Measurements from ENCODE around the genes ELOVL7 and ZSWIM6.

DNA sequence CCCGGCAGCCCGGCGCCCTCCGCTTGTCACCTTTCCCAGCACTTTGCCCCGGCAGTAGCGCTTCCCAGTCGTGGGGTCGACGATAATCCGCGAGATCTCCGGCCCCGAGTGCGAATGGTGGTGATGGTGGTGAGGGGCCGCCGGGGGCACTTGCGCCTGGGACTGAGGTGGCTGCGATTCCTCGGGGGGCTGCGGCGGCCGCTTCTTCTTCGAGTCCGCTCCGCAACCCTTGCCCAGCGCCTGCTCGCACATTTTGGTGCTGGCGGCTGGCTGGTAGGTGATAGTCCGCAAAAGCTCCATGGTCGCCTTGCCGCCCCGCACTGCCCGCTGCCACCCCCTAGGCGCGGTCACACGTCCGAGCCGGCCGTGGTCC is 240 bp downstream of the PLK2 start:
- RRBS = 1% methylated on average over 14 of the region's 39 CpGs

GRCh38 chr5:59001170-59002110 is 418.6 kb downstream of the RAB3C start:
- RRBS = no CpG with 5 or more reads among the region's 6 CpGs

GRCh38 chr5:59042293-59042552 is 459.3 kb downstream of the RAB3C start:
- RRBS = no CpG with 5 or more reads among the region's 3 CpGs

- RRBS = no CpG with 5 or more reads among the region's 10 CpGs
Measured at GRCh38 chr5:59126357-59127006, 543.6 kb downstream of the RAB3C start.

DNA sequence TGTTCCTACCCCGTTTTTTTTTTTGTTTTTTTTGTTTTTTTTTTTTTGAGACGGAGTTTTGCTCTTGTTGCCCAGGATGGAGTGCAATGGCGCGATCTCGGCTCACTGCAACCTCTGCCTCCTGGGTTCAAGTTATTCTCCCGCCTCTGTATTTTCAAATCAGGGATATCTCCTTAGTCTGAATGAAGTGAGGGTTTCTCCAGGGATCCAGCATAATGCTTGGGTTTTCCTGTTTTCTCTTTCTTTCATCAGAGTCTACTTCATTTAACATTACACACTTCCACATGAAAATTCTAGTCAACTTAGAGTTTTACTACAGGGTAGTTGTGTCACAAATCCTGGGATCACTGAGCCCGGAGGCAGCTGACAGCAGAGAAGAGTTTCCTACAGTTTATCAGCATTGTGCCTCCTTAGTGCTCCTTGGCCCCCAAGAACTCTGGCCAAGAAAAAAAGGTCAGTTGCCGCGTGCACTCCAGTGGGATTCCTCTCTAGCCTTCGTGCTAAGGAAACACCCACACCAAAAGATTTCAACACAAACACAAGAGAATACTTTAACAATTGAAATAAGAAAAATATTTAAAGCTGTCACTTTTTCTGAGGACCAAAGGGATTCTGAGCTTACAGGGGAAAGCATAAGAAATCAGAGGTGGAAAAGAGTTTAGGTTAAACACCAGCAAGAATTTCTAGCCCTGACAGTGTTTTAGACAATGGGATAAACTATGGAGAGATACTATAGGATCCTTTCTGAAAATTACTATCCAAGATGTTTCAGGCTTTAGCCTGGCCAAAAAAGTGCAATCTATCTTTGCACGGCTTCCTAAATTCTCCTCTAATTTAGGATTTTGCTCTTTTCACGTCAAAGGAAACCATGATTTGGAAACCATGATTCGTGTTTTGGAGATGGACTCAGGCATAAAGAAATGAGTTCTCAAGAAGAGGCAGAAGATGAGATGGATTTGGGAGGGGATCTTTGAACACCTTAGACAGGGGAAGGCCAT is 606.6 kb downstream of the RAB3C start:
- RRBS = no CpG with 5 or more reads among the region's 13 CpGs

- RRBS = no CpG with 5 or more reads among the region's 4 CpGs
Measured at GRCh38 chr5:59250234-59250719, 643.2 kb downstream of the PDE4D start.

DNA sequence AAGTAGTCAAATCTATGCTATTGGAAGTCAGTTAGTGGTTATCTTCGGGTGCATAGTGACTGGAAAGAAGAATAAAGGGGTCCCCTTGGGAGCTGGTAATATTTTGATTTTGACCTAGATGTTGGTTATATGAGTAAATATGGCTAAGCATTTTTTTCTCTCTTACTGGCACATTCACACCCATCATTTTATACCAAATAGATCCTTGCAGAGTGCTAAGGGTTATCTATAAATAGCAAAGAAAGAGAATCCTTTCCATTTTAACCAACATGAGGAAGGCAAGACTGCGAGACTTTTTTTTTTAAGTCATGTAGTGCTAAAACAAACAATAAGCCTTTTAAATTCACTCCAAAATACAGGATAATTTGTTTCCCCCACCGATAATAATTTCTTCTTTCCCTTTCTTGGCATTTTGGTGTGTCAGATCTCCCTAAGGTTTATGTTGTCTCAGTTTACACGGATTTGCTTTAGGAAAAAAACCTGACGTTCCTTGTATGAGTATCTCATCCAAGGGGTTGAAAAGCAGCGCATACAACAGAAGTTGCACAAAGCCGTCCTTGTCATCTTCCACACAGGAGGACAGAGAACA is 547.3 kb downstream of the PDE4D start:
- RRBS = no CpG with 5 or more reads among the region's 7 CpGs

DNA sequence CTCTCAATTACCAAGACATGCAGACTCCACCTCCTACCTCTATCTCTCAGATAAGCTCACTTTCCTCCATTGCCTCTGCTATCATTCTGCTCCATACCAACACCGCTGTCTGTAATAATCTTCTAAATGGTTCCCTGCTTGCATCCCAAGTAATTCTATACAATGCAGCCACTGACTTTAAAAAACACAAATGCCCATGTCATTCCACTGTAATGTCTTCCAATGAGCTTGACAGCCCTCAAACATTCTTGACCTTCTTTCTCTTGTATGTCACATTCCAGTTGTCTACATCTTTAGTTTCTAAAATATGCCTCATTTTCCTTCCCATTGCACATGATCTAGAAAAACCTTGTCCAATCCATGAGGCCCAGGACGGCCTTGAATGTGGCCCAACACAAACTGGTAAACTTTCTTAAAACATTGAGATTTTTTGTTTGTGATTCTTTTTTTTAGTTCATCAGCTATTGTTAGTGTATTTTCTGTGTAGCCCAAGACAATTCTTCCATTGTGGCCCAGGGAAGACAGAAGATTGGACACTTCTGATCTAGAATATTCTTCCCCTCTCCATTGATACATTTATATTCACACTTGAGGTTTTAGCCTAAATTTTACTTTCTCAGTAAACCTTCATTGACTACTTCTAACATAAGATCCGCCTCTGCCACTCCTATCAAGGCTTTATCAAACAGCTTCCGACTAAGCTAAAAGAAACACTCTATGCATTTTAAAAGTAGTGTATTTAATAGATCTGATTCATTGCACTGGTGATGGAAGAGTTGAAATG is 441.7 kb downstream of the PDE4D start:
- RRBS = no CpG with 5 or more reads among the region's 4 CpGs

GRCh38 chr5:59465057-59465769 is 428.3 kb downstream of the PDE4D start:
- RRBS = no CpG with 5 or more reads among the region's 1 CpG

GRCh38 chr5:59578512-59579230 is 314.9 kb downstream of the PDE4D start:
- RRBS = no CpG with 5 or more reads among the region's 2 CpGs

DNA sequence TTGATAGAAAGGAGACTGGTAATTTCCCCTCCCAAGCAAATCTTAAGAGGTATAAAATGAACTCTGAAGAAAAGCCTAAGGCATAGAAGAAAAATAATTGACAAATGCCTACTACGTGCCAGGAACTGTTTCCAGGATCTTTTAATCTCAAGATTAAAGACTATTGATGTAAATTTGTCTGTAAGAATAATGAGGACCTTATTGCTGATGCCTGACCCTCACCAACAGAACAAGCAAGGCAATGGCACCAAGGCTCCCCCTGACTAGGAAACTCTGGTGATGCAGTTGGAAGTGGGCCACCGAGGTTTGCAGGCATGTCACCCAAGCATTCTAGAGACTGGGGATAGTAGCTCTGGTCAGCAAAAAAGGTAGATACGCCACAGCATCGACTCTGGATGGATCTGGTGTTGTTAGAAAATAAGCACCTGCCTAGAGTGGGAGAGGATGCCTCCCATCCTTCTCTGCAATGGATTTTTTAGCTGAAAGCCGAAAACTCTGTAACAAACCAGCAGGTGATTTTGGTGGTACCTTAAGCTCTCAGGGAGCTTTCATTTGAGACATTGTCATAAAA is 308.7 kb downstream of the PDE4D start:
- RRBS = no CpG with 5 or more reads among the region's 5 CpGs

DNA sequence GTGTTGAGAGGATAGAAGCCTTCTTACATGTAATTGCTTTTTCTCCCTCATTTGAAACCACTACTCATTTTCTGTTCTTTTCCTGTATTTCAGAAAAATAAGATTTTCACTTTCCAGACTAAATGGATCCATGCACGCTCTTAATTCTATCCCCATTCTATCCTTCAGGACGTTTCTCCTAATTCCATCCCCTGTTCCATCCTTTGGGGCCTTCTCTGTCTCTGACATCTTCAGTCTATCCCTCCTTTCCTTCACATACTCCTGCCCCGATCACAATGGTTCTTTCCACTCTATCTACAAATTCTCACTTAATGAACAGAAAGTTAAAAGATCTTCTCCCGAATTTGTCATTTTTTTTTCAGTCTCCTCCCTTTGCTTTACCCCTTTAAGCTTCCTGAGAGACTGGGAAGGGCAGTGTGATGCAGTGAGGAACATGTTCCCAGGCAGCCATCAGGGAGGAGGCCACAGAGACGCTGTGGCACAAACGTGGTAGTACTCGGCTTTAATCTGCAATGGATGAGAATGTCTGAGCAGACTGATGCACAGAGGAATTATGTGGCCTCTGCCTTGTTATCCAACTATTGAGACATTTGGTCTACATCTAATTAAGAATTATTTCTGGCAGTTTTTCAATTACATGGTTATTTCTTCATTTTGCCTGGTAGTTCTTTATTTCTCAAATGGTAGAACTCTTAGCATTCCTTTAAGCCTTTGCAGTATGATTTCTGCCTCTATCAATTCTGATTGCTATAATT is 269.3 kb downstream of the PDE4D start:
- RRBS = no CpG with 5 or more reads among the region's 7 CpGs

- RRBS = no CpG with 5 or more reads among the region's 5 CpGs
Measured at GRCh38 chr5:59766369-59766905, 127.1 kb downstream of the PDE4D start.

DNA sequence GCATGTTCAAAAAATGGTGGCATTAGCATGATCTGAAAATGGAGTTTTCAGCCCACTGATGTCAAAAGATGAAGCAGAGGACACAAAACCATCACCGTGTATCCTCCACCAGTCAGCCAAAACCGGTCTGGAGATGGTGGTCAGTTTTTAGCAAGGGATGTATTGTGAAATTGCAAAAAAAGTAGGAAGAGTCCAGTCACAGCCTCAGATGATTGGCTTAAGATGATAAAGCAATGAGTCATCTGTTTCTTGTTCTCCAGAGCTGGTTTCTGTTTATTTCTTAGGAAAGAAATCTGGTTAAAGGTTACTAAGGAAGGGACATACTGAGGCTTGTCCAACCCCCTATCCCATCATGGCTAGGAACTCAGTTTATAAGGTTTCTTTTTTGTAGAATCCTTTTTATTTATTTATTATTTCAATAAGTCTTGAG is 47.7 kb downstream of the DEPDC1B start:
- RRBS = no CpG with 5 or more reads among the region's 2 CpGs

DNA sequence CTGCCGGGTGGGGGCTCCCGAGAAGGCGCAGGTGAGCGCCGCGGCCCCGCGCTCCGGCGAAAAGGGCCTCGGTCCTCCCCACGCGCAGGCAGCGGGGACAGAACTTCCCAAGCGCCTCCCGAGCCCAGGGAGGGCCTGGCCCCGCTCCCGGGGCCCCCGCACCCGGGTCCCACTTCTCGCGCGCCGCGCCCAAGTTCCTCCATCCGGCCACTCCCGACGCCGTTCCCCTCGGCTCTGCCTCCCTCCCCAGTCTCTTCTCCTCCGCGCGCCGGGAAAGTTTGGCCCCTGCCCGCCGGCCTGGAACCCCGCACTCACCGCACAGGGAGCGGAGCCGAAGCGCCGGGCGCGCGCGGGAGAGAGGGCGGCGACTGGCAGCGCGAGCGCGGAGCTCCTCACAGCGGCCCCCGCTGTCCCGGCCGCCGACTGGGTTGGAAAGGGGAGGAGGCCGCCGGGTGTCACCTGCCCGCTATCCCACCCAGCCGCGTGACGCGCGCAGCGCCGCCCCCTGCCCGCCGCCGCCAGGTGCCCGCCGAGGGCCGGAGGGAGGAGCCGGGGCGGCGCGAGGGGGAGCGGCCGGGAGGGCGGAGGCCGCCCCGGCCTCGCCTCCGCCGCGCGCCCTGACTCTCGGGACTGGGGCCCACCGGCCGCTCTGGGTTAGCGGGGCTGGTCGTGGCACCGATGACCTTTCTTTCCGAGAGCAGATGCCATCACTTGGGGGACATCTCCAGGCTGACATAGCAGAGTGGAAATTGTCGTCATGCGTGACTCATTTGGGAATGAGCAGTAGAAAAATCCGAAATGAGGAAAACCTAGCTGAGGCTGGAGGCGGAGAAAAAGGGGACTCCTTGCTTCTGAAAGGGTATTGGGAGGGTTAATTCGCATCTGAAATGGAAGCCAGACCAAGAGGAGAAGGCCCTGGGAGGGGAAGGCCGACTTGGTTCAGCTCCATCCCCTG is at the start of gene ELOVL7:
ELOVL7 (minus strand) TSS at position 425 of the 955 bp plus-strand sequence.
- RRBS = under 1% methylated on average over 67 of the region's 100 CpGs

- RRBS = under 1% methylated on average over 53 of the region's 166 CpGs
Measured at GRCh38 chr5:61332141-61333164, at the start of gene ZSWIM6. ZSWIM6 (plus strand) TSS chr5:61332258.

DNA sequence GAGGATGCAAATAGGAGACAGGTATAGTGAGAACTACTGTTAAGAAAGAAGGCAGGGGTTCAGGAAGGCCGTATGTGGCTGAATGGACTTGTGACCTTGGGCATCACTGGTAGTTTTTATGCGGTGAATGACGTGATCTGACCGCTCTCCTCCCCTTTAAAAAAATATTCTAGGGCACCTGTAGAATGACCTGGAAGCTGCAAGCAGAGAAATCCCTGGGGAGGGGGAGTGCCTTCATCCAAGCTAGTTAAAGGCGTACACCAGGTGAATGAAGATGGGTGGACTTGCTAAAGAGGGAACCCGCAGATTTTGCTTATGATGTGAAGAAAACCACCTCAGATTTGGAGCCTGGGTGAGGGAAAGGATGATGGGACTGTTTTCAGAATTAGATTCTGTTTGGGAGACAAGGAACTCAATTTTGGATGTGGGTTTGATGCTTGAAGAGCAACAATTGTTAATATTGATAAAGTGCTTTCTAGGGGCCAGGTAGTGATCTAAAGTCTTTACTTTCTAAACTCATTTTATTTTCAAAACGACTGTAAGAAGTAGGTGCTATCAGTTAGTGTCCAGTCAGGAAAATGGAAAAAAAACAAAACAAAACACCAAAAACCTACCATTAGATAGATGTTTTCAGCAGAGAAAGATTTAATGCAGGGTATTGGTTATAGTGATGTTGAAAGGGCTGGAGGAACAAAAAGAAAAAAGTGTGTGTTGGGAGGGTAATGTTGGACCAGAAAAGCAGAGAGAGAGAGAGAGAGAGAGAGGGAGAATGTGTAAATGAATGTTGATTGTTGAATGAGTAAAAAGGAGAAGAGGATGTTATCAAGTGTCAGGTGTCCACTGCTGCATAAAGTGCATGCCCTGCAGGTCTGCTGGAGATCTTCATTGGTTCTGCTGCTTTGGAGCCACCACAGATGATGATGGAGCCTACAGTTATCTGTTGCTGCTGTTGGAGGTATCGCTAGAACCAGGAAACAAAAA is 27.5 kb downstream of the ZSWIM6 start:
- RRBS = no CpG with 5 or more reads among the region's 8 CpGs

DNA sequence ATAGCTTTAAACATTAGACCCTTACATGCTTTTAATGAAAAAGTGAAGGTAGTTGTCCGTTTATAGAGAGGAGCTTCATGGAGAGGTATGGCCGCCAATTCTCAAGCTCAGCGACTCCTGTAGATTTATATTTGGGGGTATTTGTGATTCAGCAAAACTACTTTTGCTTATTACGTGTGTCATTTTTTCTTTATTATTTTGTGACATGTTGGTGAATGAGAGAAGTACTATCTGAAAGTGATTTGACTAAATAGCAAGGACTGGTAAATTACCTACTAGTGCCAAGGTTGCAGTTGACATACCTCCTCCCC is 751 bp downstream of the IPO11 start:
- RRBS = no CpG with 5 or more reads among the region's 4 CpGs

Data from epithelial cell of prostate (primary cell).